Melanocyte of skin (primary cell): Measurements from ENCODE around the gene LIMS1.

- CAGE, long polyA plus RNA, 2 experiments, result no peak in any of the 2 experiments
These were observed 15.8 kb downstream of the FHL2 start for GRCh38 chr2:105383022-105383417.

GRCh38 chr2:105398218-105398694 lies 595 bp downstream of the FHL2 start:
- CAGE, long polyA plus RNA, 2 experiments, result no peak in any of the 2 experiments

GRCh38 chr2:105431622-105432491 lies 33.0 kb upstream of the FHL2 start:
- CAGE, long polyA plus RNA, 2 experiments, result no peak in any of the 2 experiments

- CAGE, long polyA plus RNA, 2 experiments, result no peak in any of the 2 experiments
These were observed 50.2 kb upstream of the FHL2 start for GRCh38 chr2:105448901-105449522.

DNA sequence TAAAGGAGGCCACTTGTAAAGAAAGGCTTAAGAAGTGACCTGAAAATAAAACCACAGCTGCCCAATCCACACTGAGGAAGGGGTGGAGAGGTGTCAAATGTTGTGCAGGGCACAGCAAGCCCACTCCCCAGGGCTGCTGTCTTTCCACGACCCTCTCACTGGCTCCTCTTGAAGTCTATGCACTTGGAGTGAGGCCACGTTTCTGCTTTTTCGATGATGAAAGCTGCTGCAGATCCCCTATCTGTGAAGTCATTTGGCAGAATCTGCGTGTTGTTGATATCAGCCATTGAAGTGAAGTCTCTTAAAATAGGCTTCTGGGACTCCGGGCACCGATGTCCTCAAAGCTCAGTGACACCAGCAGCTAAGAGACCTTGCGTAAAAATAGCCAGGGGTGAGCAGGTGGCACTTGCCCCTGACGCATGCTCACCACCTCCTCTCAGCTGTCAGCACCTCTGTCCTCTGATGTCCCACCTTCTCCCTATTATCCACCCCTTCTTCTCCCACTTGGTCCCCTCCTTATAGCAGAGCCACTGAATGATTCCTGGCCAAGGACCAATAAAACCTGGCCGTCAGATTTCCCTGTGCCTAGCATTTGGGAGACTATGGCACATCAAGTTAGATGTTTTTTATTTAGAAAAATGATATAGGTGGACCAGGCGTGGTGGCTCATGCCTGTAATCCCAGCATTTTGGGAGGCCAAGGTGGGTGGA lies 89.5 kb upstream of the FHL2 start:
- CAGE, long polyA plus RNA, 2 experiments, result no peak in any of the 2 experiments

- CAGE, long polyA plus RNA, 2 experiments, result no peak in any of the 2 experiments
These were observed 161.7 kb upstream of the NCK2 start for GRCh38 chr2:105582858-105583619.

DNA sequence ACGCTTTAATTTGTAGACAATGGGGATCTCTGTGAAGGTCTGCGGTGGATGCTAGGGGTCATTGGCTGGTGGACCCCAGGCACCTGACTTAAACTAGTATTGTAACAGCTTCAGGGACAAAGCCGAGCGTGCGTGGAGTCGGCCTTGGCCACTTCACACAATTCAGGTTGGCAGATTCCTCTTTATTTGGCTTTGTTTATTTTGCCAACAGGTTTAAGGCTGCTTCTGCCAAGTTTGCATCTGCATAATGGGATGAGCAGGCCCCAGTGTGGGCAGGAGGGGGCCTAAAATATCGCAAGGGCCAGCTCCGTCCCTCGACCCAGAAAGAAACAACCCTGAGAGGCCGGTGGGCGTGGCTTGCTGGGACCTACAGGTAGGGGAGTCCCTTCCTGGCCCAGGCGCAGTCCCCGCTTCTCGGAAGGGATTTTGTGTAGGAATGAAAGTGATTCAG lies 1.3 kb downstream of the NCK2 start:
- CAGE, long polyA plus RNA, 2 experiments, result no peak in any of the 2 experiments

DNA sequence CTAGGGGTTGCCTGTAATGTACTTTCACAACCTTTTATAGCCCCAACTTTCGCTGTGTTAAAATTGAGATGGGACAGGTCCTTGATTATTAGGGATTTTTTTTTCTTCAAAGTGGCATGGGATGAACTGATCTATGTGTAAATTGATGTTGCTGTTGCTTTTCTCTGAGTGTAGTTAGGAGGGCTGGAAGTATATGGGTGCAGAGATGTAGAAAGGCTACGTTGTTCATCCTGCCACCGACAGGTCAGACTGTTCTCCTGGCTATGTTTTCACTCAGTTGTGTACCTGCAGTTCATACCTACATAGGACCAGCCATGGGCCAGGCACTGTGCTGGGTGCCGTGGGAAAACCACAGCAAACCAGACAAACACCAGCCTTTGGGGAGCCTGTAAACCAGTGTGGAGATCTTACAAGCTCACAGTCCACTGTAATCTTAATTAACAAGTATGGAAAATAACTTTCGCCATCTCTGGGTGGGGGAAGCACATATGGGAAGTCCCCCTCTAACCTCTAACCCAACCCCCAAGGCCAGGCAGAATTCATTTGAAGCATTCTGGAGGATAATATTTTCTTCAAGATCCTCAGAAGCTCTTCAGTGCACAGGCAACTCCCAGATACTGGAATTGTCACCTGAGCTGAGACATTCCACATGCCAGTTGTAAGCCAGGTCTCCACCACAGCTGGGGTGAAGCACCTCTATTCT lies 12.7 kb downstream of the NCK2 start:
- CAGE, long polyA plus RNA, 2 experiments, result no peak in any of the 2 experiments

DNA sequence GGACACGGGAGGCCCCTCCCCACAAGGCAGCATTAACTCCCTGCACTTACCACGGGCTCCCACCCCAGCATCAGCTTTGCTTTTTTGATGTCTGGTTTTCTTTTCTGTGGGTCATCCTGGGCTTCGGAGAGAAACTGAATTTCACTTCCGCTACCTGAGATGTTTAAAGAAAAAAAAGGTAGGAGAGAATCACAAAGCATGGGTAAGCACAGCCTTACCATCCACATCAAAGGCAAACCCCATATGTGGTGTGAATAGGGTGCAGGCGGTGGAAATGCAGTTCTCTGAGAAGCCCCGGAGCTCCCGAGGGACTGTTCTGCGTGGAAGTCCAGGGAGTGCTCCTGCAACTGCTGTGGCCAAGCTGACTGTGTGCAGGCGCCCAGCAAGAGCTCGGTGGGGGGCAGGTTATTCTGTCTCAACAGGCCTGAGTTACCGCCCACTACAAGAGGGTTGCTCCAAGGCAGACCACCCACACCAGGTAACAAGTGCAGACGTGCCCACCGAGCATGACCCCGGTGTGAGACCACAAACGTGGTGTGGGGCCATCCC lies 31.3 kb downstream of the ECRG4 start:
- CAGE, long polyA plus RNA, 2 experiments, result no peak in any of the 2 experiments

DNA sequence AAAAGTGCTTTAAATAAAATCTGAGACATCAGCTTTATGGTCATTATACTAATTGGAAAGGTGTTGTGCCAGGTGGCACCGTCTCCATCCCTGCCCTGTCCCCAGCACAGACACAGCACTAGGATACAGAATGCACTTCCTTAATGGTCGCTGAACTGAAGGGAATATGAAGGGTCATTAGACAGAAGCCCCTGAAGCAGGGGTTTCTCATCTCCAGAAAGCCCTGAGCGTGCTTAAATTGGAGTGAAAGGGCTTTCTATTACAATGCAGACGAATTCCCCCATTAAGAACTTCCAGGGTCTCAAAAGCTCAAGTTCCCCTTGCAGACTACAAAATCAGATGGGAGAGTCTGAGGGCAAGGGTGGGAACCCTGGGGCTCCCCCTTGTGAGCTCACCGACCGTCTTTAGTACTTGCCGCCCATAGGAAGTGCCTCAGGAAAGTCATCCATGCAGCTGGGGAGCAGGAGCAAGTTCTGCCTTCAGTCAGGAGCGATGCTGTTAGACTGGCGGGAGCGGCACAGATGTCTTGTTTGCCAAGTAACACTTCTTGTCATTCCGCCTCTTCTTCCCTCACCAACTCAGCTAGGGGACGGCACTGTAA lies 34.4 kb downstream of the UXS1 start:
- CAGE, long polyA plus RNA, 2 experiments, result no peak in any of the 2 experiments

- CAGE, long polyA plus RNA, 2 experiments, result no peak in any of the 2 experiments
These were observed 1.3 kb downstream of the UXS1 start for GRCh38 chr2:106192754-106193302.

- CAGE, long polyA plus RNA, 2 experiments, result no peak in any of the 2 experiments
These were observed 125.4 kb downstream of the RGPD3 start for GRCh38 chr2:106342771-106343197.

- CAGE, long polyA plus RNA, 2 experiments, result no peak in any of the 2 experiments
These were observed 55.7 kb downstream of the CD8B2 start for GRCh38 chr2:106542653-106543472.

DNA sequence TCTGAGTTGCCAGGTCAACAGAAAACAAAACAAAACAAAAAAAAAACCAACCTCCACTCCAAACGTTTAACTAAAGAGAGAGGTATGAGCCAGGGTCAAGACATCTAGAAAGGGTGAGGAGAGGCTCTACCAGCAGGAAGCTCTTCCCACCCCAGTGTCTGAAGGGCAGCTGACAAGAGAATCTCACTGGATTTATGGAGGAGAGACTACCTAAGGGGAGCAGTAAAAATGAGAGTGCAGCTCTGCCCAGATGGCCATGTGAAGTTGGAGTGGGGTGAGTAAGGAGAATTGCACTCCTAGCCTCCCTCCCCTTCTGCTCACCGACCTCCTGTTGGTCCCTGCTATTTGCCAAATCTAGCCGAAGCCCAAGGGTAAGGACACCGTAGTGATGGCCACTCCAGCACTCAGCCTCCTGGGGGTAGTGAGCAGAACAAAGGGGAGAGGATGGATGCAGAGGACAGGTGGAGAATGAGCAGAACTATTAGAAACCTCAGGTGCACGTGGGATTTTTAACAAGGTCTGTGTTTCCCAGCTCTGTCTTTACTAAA lies 184.2 kb downstream of the ST6GAL2 start:
- CAGE, long polyA plus RNA, 2 experiments, result no peak in any of the 2 experiments

GRCh38 chr2:107385359-107385724 lies 441.4 kb upstream of the RGPD4 start:
- CAGE, long polyA plus RNA, 2 experiments, result no peak in any of the 2 experiments

DNA sequence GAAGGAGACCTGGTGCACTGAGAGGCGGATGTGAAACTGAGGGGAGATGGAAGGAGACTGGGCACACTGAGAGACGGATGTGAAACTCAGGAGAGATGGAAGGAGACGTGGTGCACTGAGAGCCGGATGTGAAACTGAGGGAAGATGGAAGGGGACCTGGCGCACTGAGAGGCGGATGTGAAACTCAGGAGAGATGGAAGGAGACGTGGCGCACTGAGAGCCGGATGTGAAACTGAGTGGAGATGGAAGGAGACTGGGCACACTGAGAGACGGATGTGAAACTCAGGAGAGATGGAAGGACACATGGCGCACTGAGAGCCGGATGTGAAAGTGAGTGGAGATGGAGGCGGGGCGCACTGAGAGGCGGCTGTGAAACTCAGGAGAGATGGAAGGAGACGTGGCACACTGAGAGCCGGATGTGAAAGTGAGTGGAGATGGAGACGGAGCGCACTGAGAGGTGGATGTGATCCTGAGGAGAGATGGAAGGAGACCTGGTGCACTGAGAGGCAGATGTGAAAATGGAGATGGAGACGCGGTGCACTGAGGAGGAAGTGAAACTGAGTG lies 281.9 kb upstream of the RGPD4 start:
- CAGE, long polyA plus RNA, 2 experiments, result no peak in any of the 2 experiments

- CAGE, long polyA plus RNA, 2 experiments, result no peak in any of the 2 experiments
These were observed 79.7 kb upstream of the RGPD4 start for GRCh38 chr2:107747112-107747370.

- CAGE, long polyA plus RNA, 2 experiments, result no peak in any of the 2 experiments
These were observed 7.9 kb downstream of the SULT1C4 start for GRCh38 chr2:108385715-108385992.

DNA sequence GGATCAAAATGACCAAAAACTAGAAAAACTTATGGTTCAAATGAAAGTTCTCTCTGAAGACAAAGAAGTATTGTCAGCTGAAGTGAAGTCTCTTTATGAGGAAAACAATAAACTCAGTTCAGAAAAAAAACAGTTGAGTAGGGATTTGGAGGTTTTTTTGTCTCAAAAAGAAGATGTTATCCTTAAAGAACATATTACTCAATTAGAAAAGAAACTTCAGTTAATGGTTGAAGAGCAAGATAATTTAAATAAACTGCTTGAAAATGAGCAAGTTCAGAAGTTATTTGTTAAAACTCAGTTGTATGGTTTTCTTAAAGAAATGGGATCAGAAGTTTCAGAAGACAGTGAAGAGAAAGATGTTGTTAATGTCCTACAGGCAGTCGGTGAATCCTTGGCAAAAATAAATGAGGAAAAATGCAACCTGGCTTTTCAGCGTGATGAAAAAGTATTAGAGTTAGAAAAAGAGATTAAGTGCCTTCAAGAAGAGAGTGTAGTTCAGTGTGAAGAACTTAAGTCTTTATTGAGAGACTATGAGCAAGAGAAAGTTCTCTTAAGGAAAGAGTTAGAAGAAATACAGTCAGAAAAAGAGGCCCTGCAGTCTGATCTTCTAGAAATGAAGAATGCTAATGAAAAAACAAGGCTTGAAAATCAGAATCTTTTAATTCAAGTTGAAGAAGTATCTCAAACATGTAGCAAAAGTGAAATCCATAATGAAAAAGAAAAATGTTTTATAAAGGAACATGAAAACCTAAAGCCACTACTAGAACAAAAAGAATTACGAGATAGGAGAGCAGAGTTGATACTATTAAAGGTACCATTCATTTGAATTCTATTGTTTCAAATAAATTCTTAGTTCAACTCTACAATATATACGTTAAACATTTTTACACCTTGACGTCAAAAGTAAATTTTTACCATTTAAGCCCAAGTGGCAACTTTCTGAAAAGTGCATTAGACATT lies 22.6 kb downstream of the GCC2 start:
- CAGE, long polyA plus RNA, 2 experiments, result no peak in any of the 2 experiments

- CAGE, long polyA plus RNA, 2 experiments, result no peak in any of the 2 experiments
These were observed at the start of gene LIMS1 for GRCh38 chr2:108534274-108535481. Gene LIMS1 (plus strand): TSS chr2:108534470.